A172 (cell line): ENCODE measurements around the gene GOLGA6L25.

DNA sequence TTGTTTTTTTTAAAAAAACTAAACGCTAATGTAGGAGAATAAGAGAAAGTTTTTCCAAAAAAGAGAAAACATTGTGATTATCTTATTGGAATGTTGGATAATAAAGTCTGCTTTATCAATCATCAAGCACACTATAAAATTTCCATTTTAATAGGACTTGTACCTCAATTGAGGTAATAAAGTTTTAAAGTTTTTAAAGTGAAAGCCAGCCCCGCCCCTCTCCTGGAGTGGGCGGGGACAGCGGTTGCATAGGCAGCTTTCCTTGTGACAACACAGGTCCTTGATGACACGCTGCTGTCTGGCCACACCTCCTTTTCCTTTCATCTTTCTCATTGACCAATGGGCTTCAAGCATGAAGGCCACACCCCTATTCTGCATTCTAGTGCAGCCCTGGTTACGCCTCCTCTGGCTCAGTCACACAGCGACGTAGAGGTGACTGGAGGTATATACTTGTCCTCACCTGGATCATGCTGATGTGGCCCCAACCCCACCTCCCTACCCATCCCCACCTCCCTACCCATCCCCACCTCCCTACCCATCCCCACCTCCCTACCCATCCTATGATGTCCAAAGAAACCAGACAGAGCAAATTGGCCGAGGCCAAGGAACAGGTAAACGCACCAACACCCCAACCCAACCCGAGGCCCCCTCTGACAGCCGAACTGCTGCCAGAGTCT, at the start of gene GOLGA6L25:
Gene GOLGA6L25 (plus strand): TSS at position 413 of the 677 bp plus-strand sequence.
- RAMPAGE, long total RNA, result no peak

GRCh38 chr15:28738261-28739104, 26.3 kb upstream of the GOLGA8M start:
- RAMPAGE, long total RNA, result no peak

- RAMPAGE, long total RNA, result no peak
Observed at GRCh38 chr15:28989438-28990152, 103.8 kb downstream of the APBA2 start.

DNA sequence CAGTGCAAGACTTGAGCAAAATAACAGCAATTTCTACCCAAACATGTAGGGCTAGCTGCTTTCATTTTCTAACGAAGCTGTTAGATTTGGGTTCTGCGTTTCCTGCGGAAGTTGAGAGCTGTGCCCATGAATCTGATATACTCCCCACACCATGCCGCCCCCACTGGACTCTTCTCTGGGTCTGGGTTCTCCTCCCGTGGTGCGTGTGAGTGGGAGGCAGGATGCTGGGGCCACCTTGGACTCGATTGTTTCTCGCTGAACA, 179.8 kb downstream of the NSMCE3 start:
- RAMPAGE, long total RNA, result no peak

- RAMPAGE, long total RNA, result no peak
Observed at GRCh38 chr15:29345489-29345918, 75.9 kb upstream of the NSMCE3 start.

- RAMPAGE, long total RNA, result no peak
Observed at GRCh38 chr15:29670935-29671647, 100.3 kb upstream of the ENTREP2 start.

GRCh38 chr15:29718112-29718458, 104.2 kb downstream of the TJP1 start:
- RAMPAGE, long total RNA, result no peak

DNA sequence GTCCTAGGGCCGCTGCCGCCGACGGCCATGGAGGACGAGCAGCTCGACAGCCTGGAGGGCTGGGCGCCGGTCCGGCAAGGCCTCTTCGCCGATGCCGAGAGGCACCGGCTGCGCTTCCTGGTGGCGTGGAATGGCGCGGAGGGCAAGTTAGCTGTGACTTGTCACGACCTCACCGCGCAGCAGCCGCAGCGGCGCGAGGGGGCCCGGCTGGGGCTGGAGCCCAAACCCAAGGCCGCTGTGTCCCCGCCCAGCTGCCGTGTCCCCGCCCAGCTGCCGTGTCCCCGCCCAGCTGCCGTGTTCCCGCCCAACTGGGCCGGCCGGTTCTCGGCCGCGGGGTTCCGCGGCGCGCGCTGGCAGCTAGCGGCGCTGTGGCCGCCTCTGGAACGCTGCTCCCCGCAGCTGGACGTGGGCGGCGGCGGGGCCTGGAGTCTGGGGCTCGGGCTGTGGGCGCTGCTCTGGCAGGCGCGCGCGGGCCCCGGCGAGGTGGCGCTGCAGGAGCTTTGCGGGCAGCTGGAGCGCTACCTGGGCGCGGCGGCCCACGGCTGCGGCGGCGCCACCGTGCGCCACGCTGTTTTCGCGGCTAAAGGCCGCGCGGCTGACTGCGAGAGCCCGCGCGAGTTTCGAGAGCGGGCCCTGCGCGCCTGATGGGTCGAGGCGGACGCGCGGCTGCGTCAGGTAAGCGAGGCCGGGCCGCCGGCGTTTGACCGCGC, 56.8 kb upstream of the GOLGA8R start:
- RAMPAGE, long total RNA, result no peak

DNA sequence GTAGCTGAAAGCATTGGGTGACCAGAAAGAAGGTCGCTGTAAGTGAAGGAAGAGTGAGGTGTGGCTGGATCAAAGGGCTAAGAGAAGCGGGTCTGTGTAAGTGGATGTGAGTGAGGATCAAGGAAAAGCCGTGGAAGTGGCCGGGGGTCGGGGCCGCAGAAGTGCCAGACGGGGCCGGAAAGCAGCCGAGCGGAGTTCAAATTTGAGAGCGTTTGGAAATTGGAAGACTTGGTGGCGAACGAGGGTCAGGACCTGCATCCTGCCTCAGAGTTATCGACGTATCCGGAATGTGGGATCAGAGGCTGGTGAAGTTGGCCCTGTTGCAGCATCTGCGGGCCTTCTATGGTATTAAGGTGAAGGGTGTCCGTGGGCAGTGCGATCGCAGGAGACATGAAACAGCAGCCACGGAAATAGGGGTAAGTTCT, 22.7 kb downstream of the GOLGA8H start:
- RAMPAGE, long total RNA, result no peak

DNA sequence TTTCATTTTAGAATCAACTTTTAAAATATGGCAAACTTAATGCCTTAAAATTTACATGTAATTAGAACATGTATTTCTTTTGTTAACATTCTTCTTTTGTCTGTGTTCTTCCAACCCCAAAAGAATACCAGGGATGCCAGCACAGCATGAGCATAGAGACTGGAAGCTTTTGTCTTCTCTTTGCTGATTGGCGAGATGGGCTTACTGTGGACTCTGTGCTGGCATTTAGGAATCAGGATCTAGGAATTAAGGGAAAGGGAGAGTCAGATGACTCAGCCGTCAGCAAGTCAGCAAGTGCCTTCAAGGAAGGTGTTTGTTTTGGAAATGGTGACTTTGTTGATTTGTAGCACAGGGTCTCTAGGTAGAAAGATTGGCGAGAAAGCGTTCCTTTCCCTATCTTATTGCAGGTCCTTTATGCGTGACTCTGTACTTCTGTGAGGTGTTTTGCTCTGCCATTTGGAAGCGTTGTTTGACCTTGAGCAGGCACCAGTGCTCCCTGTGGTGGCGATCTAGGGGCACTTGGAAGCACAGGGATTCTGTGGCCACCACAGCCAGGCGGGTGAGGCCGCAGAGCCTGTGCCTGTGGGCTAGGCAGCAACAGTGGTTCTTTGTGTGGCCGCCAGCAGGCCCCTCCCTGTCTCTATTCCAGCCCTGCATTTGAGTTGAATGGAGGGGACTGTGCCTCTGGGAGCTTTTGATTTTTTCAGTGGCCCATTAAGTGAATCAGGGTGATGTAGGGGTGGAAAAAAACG, 18.8 kb downstream of the FAN1 start:
- RAMPAGE, long total RNA, result no peak

GRCh38 chr15:31203834-31204260, 102.3 kb upstream of the TRPM1 start:
- RAMPAGE, long total RNA, result no peak

- RAMPAGE, long total RNA, result no peak
Observed at GRCh38 chr15:31216217-31216693, 110.4 kb upstream of the KLF13 start.

- RAMPAGE, long total RNA, result no peak
Observed at GRCh38 chr15:31216694-31216922, 110.0 kb upstream of the KLF13 start.

DNA sequence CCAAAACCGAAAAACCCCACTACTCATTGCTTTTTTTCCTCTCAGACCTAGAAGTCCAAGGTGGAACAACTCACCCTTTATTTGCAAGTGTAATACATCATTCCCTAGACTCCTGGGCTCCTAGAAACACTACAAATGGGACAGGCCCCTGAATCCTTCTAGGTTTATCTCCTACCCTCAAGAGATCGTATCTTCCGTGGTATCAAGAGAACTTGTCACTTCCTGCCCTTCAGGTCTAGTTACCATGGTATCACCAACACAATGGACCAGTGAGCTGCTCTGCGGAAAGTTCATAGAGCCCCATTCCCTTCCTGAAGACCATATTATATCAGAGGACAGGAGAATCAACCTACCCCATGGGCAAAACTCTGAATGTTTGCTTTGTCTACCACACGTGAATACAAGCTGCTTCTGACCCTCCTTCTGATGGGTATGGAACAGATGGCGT, 84.8 kb upstream of the KLF13 start:
- RAMPAGE, long total RNA, result no peak

DNA sequence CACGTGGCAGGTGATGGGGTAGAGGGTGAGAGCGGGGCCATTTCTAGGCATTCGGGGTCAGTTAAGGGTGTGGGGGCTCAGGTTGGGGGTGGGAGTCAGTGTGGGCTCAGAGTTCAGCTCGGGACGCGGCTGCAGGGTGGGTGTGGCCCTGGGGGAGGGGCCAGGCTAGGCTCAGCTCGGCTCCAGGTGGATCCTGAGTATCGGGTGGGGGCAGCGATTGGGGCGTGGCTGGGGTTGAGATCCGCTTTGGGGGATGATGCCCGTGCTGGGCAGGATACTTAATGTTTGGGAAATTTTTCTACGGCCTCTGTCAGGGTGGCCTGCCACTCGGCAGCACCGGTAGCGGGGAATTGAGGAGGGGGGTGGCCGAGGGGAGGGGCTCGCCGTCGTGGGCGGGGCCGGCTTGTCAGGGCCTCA, 2.5 kb downstream of the KLF13 start:
- RAMPAGE, long total RNA, result no peak

- RAMPAGE, long total RNA, result no peak
Observed at GRCh38 chr15:31351254-31351775, 24.7 kb downstream of the KLF13 start.

GRCh38 chr15:31373049-31373689, 46.5 kb downstream of the KLF13 start:
- RAMPAGE, long total RNA, result no peak

- RAMPAGE, long total RNA, result no peak
Observed at GRCh38 chr15:31434062-31435312, 107.9 kb downstream of the KLF13 start.

DNA sequence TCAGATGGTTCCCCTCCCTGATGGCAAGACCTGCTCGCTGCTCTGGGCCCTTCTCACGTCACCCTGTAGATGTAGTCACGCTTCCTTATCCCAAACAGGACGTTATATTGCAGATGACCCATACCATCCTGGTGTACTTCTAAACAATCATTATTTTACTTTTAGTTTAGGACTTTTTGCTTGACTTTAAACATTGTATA, 715 bp upstream of the OTUD7A start:
- RAMPAGE, long total RNA, result no peak

- RAMPAGE, long total RNA, result no peak
Observed at GRCh38 chr15:32615969-32616384, 673 bp downstream of the ARHGAP11A start.